CD14-positive monocyte (primary cell): ENCODE measurements around the gene SYNM.

DNA sequence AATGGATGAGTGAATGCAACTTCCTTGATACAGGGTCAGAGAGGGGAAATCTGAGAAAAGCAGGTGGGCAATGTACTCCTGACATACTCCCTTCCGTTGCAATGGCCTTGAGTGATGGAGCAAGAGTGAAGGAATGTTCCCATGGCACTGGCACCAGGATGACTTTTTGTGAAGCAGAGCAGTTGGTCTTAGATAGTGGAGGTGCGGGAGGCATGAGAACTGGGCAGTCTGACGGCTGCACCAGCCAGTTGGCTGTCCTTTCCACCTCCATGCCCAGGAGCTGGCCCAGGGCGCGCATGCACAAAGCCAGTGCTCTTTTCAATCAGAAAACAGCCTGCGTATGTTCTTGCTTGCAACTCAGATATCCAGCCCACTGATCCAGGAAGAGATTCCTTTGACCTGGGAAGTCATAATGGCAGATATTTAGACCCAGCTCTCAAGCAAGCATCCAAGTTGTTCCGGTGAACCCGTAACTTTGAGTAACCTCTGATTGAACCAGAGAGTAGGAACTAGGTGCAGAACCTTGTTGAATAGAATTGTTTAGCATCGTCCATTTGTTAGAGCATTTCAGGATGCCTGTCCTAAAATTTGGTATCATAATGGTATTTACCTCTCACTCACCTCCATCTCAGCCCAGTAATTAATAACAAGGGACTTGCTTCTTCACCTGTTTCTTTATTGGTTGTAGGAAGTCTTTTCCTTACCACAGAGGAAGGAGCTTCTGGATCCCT is 136.7 kb downstream of the PGPEP1L start:
- CAGE, long polyA plus RNA: no peak

DNA sequence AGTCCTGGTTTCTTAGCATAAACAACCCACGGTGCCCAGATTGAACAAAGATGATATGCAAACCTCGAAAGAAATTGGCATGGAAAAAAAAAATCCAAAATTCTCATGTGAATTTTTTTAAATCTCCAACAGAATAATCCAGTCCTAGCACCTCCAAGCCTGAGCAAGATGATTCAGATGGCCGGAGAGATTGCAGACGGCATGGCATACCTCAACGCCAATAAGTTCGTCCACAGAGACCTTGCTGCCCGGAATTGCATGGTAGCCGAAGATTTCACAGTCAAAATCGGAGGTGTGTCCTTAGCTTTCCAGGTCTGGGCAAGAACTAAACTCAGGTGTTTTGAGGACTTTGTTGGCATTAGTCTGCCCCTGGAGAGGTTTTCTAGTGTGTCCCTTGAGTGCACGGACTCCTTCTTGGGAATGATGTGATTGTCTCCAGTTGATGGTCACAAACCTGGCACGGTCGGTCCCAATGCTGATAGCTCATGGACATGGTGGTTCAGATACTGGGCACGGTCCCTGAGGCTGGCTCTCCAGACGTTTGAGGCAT is 68.4 kb downstream of the PGPEP1L start:
- CAGE, long polyA plus RNA: no peak

GRCh38 chr15:98943184-98943968 is 64.2 kb downstream of the PGPEP1L start:
- CAGE, long polyA plus RNA: no peak

- CAGE, long polyA plus RNA: no peak
Observed at GRCh38 chr15:98952000-98952595, 55.5 kb downstream of the PGPEP1L start.

DNA sequence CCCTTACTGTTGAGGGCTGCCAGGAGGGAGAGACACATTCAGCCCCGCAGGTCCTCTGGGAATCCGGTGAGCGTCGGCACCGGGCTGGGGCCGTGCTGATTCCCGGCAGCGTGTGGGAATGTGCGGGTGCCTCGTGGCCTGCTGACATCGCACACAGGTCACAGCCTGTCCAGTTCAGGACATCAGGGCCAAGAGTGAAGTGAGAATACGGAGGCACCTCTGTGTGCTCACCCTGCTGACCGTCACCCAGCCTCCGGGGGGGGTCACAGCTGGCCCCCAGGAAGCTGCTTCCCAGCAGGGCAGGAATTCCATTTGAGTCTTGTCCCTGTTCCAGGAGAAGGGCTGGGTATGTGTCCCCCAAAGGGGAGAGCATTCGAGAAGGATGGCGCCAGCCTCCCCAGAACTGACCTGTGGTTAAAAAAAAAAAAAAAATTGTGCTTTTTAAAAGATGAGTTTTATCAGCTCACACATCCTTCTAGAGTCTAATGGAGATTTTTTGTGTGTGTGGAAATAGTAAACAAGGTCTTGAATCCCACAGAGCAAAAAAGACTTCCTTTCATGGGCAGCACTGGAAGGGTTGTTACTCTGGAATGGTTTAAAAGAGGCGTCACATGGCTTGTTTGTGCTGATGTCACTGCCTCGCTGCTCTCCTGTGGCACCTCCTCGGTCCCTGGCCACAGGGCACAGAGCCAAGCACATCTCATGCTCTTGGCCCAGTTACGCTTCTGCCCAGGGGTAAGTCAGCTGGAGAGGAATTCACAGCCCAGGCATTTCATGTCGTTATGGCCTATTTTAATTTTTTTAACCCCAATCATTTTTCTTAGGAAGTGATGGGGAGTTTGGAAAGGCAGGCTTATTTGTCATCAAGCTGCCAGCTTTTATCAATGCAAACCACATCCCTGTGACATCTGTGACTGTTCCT is 53.4 kb downstream of the PGPEP1L start:
- CAGE, long polyA plus RNA: no peak

- CAGE, long polyA plus RNA: no peak
Observed at GRCh38 chr15:99104660-99104945, 277 bp upstream of the SYNM start.

DNA sequence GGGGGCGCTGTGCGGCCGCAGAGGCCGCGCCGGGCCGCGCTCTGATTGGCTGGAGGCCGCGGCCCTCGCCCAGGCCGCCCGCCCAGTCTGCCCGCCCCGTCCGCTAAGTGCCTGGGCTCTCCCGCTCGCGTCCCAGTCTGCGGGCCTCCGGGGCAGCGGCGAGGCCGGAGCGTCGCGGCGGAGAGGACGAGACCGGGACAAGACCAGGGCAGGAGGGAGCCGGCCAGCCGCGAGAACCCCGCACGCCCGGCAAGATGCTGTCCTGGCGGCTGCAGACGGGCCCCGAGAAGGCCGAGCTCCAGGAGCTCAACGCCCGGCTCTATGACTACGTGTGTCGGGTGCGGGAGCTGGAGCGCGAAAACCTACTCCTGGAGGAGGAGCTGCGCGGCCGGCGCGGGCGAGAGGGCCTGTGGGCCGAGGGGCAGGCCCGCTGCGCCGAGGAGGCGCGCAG is at the start of gene SYNM:
SYNM (plus strand) TSS at position 135 of the 451 bp plus-strand sequence.
- CAGE, long polyA plus RNA: no peak

GRCh38 chr15:99105397-99106420 is 829 bp downstream of the SYNM start:
- CAGE, long polyA plus RNA: no peak

- CAGE, long polyA plus RNA: no peak
Observed at GRCh38 chr15:99124921-99125738, 20.2 kb downstream of the SYNM start.

- CAGE, long polyA plus RNA: no peak
Observed at GRCh38 chr15:99129942-99131001, 25.4 kb downstream of the SYNM start.

DNA sequence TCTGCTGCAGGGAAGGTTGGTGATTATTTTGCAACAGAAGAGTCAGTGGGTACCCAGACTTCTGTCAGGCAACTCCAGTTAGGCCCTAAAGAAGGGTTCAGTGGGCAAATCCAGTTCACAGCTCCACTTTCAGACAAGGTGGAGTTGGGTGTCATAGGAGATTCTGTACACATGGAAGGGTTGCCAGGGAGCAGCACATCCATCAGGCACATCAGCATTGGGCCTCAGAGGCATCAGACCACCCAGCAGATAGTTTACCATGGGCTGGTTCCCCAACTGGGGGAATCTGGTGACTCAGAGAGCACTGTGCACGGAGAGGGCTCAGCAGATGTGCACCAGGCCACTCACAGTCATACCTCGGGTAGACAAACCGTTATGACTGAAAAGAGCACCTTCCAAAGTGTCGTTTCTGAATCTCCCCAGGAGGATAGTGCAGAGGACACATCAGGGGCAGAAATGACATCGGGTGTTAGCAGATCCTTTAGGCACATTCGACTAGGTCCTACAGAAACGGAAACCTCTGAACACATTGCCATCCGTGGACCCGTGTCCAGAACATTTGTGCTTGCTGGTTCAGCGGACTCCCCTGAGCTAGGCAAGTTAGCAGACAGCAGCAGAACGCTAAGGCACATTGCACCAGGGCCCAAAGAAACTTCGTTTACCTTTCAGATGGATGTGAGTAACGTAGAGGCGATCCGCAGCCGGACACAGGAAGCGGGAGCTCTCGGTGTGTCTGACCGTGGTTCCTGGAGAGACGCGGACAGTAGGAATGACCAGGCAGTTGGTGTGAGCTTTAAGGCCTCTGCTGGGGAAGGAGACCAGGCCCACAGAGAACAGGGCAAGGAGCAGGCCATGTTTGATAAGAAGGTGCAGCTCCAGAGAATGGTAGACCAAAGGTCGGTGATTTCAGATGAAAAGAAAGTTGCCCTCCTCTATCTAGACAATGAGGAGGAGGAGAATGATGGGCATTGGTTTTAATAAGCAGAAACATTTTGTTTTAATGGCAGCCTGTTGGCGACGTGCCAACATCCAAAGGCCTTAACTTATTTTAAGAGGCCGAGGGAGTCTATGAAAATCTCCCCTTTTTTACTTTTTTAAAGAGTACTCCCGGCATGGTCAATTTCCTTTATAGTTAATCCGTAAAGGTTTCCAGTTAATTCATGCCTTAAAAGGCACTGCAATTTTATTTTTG is 27.6 kb downstream of the SYNM start:
- CAGE, long polyA plus RNA: no peak

DNA sequence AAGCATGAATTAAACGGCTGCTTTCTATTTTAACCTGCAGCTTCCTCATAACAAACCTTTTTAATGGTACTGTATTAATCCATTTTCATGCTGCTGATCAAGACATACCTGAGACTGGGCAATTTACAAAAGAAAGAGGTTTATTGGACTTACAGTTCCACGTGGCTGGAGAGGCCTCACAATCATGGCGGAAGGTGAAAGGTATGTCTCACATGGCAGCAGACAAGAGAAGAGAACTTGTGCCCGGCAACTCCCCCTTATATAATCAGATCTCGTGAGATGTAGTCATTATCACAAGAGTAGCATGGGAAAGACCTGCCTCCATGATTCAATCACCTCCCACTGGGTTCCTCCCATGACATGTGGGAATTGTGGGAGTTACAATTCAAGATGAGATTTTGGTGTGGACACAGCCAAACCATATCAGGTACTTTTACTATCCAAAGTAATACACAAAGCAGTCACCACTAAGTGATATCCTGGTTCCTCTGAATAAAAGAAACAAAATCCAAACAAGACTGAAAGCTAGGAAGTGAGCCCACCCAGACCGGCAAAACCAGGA is 149.9 kb downstream of the LRRC28 start:
- CAGE, long polyA plus RNA: no peak

DNA sequence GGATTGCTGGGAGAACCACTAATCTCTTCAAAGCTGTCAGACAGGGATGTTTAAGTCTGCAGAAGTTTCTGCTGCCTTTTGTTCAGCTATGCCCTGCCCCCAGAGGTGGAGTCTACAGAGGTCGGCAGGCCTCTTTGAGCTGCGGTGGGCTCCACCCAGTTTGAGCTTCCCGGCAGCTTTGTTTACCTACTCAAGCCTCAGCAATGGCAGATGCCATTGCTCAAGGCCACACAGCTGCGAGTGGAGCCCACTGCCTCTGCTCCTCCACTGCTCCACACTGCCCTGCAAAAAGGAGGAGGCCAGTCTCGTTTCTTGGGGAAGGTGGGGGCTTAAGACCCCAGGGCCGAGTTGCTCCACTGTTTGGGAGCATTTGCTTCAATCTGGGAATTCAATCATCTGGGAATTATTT is 144.7 kb upstream of the MEF2A start:
- CAGE, long polyA plus RNA: no peak

DNA sequence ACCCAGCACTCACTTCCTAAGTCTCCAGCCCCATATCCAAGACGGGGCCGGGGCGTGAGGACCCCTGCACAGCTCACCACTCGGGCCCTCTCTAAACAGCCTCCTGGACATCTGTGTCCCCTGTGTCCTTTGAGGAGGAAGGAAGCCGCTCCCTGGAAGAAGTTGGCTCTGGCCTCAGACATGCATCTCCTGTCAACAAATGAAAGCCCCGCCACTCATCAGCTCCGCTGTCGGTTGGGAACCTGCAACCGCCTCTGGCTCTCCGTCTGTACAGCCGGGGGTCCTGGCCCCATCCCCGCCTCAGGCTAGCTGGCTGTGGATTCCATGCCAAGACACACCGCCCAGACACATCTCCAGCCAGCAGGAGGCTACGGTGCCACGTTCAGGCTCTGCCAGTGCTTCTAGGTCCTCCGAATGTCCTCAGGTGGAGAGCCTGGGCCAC is 140.0 kb upstream of the MEF2A start:
- CAGE, long polyA plus RNA: no peak

DNA sequence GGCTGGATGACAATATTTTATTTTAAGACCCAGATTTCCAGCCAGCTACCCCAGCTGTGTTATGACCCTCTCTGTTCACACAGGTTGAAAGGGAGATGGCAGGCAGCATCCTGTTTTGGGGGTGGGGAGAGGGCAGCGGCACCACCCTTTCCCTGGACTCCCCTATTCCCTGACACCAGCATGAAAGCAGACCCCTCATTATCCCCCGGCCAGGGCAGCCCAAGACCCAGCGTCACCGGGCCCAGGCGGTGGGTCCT is 127.6 kb upstream of the MEF2A start:
- CAGE, long polyA plus RNA: no peak

GRCh38 chr15:99507707-99508472 is 57.9 kb upstream of the MEF2A start:
- CAGE, long polyA plus RNA: no peak

GRCh38 chr15:99546713-99547144 is 19.1 kb upstream of the MEF2A start:
- CAGE, long polyA plus RNA: no peak

- CAGE, long polyA plus RNA: no peak
Observed at GRCh38 chr15:99566259-99567293, 792 bp downstream of the MEF2A start.

DNA sequence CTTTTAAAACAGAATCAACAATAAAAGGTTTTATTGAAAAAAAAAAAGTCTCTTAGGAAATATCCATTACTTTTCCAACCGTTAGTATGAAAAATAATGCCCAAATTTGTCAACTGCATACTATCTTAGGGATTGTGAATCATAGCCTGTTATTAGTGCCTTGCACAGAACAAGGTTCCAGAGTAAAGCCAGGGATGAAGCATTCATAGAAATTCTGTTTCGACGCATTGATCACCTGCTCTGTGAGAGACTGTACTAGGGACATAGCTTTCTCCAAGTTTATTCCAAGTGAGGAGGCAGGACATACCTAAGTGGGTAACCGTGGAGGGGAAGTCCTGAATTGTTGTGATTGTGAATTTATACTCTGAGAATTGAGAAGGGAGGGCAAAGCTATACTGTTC is 25.3 kb downstream of the LYSMD4 start:
- CAGE, long polyA plus RNA: no peak

GRCh38 chr15:99716802-99717782 is 16.1 kb downstream of the LYSMD4 start:
- CAGE, long polyA plus RNA: no peak